Daoy (cell line): ENCODE measurements around the genes ADAP1 and CYP2W1.

DNA sequence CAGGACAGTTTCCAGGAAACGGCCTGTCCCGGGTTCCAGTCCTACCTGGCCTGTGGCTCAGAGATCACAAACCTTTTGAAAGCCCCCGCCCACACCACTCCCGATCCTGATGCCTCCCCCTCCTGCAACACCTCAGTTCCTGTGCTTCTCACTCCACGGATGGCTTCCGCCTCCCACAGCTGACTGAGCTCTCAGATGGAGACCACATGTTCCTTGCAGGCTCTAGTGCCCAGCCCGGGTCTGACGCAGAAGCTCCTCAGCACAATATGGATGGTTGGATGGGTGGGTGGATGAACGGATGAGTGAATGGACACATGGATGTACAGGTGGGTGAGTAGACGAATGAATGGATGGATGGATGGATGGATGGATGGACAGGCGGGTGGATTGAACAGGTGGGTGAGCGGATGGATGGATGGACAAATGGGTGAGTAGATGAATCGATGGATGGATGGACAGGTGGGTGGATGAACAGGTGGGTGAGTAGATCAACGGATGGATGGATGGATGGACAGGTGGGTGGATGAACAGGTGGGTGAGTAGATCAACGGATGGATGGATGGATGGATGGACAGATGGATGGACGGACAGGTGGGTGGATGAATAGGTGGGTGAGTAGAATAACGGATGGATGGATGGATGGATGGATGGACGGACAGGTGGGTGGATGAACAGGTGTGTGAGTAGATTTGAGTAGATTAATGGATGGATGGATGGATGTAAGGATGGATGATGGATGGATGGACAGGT, 92.0 kb upstream of the PDGFA start:
- RAMPAGE, long total RNA = no peak

DNA sequence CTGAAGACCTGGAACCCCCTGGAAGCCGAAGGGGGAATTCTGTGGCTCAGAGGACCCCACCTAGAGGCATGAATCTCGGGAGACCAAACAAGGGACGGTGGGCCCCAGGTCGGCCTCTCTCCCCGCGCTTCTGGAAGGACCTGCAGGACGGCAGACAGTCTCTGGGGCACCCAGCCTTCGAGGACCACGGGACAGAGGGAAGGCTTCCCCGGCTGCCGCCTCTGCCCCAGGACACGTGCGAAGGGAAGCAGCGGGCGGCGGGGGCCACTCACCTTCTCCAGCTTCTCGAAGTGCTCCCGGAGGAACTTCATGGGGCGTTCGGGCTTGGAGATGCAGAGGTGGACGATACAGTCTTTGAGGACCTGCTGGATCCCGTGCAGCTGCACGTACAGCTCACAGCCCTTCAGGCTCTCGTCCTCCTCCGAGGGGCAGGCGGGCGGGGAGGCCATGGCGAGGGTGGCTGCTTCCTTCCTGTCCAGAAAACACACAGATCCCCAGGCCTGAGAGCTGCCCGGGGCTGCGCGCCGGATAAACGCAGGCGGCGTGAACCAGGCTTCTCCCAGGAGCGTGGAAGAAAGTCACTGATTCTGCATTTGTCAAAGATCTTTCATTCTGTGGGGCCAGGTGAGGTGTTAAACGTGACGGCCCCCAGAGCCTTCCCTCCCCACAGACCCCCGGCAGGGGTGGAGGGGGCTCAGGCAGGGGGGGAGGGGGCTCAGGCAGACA, 15.3 kb upstream of the DNAAF5 start:
- RAMPAGE, long total RNA = no peak

- RAMPAGE, long total RNA = no peak
Measured at GRCh38 chr7:817195-817764, 15.0 kb upstream of the SUN1 start.

GRCh38 chr7:821486-822351, 10.6 kb upstream of the SUN1 start:
- RAMPAGE, long total RNA = no peak

DNA sequence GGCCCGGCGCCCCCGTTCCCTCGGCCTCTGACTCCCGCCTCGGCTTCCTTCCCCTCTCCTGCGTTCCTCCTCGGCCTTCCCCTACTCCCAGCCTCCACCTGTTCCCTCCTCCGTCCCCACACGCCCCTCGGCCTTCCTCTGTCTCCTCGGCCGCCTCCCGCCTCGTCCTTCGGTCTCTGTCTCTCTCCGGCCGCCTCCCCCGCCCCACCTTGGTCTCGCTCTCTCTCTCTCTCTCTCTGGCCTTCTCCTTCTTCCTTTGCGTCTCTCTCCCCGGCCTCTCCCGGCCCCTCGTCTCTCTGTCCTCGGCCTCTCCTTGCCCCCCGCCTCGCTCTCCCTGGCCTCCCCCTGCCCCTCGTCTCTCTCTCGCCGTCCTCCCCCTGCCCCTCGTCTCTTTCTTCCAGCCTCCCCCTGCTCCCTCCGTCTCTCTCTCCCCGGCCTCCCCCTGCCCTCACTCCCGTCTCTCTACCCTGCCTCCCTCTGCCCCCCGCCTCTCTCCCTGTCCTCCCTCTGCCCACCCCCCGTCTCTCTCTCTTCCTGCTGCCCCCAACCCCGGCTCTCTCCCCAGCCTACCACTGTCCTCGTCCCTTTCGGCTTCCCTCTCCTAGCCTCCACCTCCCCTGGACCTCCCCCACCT, 748 bp downstream of the GET4 start:
- RAMPAGE, long total RNA = no peak

DNA sequence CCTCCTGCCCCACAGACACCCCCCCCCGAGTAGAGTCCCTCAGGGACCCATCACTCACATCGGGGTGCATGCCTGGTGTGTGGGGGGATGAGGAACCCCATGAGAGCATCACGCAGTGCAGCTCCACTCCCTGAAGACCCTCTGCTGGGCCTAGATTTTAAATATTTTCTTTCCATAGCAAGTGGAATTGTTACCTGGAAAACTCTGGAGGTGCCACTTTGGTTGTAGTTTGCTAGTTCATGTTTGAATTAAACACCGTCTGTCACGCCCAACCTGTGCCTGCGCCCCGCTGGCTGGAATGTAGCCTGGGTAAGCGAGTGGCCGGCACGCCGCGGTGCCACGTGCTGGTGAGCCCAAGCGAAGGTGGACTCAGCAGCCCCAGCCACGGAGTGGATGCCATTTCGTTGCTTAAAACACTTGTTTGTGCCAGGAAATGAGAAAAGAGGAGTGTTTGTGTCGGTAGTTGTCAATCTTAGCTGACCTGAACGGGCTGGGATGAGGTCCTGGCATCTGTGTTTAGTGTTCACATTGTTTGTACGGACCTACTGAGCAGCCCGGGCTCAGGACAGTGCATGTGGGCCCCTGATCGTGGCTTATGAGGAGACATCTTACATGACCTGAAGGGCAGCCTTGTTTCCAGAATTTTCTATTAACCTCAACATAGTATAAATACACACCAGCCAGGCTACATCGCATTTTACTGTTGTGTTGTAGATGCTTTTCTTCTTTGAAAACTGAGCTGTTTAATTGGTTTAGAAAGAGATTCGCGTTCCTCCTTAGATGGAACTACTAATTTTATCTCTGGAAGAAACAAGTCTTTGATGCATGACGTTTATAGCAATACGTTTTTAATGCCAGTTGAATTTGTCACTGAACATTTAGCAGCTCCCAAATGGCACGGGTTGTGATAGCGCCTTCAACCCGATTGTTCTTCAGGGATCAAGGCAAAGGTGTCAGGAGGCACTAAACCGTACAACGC, 2.9 kb downstream of the GET4 start:
- RAMPAGE, long total RNA = no peak

DNA sequence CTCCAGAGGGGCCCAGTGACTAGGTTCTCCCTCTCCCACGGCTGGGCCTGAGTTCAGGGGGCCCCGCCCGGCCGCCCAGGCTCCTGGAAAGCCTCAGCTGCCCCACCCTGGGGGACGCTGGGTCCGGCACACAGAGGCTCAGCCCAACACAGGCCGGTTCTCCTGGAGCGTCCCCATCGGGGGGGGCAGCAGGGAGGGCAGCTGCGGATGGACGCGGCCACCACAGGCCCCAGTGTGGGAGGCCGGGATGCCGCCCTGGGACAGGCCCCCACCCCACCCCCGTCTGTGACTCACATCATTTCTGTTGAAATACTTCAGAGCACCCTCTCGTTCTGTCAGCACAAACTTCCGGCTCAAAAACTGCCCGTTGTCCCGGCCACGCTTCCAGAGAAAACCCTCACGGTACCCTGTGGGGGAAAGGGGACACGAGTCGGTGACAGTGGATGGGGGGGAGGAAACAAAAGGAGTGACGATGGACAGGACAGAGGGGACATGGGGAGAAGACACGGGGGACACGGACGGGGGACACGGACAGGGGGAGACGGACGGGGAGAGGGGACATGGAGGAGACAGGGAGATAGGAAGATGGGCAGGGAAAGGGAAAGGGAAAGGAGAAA, 28.5 kb downstream of the GET4 start:
- RAMPAGE, long total RNA = no peak

GRCh38 chr7:908491-909346, 32.4 kb downstream of the GET4 start:
- RAMPAGE, long total RNA = no peak

DNA sequence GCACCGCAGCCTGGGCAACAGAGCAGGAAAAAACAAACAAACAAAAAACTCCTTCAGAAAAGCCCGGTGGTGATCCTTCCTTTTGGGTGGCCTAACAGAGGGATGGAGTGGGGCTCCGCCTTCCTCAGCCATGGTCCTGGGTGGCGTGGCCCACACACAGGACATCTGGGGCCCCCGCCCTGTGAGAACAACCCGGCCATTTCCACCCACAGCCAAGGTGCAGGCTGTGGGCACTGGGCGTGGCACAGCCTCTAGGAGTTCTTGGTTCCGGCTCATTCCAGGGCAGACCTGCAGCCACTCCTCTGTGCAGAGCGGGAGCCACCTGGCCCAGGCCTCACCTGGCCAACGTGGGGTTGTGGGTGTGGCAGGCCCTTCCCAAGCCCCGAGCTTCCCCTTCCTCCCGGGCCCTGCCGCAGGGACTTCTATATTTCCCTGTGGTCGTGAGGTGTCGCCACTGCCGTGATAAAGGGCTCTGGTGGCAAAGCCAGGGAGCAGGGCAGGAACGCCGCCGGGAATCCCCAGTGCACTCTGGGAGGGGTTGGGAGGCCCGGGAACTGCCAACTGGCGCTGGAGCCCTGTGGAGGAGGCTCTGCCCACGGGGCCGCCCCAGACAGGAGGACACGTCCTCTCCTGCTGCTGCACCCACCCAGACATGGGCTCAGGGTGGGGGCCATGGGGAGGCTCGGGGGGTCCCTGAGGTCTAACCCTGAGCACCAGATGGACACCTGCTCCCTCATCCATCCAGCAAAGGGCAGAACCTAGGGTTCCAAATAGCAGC, 37.7 kb downstream of the GET4 start:
- RAMPAGE, long total RNA = no peak

DNA sequence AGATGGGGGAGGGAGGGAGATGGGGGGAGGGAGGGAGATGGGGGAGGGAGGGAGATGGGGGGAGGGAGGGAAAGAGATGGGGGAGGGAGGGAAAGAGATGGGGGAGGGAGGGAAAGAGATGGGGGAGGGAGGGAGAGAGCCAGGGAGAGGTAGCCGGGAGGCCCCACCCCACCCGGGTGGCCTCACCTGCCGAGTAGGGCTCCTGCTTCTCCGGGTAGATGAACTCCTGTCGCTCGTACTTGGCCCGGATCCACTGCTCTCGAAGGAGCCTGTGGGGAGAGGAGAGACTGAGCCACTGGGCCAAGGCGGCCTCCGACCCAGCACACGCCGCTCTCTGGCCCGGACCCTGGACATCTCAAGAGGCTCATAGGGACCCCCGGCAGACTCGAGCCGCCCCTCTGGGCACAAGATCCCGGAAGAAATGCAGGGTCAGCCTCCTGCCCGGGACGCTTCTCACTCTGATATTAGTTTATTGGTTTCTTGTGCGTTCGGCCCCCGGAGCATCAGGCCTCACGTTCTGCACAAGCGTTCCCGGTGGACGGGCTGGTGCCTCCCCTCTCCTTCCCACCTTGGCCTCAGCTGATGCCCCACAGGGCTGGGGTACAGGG, 34.6 kb downstream of the ADAP1 start:
- RAMPAGE, long total RNA = no peak

GRCh38 chr7:920390-921320, 33.8 kb downstream of the ADAP1 start:
- RAMPAGE, long total RNA = no peak

DNA sequence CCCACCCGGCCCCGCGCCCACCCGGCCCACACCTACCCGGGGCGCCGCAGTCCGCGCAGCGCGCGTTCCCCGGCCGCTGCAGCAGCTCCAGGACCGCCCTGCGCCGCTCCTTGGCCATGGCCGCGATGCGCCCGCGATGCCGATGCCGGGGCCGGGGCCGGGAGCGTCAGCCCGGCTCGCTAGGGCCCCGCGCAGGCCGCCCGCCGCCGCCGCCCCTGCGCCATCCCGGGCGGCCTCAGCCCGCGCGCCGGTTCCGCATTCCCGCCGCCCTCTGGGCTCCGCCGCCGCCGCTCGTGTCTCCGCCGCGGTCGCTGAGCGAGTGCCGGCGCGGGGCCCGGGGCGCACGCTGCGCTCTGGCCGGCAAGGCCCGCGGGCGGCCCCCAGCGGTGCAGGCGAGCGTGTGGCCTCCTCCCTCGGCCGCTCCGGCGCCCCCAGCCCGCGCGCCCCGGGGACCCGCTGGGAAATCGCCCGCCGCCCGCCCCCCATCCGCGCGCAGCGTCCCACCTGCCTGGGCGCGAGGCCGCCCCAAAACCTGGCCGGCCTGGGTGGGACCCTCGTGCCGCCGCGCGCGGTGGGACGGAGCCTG, at the start of gene ADAP1:
ADAP1 (minus strand) TSS at position 321 of the 586 bp plus-strand sequence.
- RAMPAGE, long total RNA = no peak

DNA sequence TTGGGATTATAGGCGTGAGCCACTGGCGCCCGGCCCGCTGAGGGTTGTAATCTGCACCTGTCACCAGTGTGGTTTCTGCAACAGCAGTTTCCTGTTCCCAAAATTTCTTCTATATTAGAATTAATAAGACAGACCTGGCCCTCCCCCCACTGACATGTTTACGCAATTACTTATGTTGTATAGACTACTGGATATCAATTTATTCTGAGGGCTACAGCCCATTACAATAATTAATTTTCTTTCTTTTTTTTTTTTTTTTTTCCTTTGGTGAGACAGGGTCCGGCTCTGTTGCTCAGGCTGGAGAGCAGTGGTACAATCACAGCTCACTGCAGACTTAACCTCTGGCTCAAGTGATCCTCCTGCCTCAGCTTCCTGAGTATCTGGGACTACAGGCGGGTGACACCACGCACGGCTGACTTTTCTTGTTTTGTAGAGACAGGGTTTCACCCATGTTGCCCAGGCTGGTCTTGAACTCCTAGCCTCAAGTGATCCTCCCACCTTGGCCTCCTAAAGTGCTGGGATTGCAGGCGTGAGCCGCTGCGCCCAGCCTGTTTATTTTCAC, 9.4 kb downstream of the COX19 start:
- RAMPAGE, long total RNA = no peak

DNA sequence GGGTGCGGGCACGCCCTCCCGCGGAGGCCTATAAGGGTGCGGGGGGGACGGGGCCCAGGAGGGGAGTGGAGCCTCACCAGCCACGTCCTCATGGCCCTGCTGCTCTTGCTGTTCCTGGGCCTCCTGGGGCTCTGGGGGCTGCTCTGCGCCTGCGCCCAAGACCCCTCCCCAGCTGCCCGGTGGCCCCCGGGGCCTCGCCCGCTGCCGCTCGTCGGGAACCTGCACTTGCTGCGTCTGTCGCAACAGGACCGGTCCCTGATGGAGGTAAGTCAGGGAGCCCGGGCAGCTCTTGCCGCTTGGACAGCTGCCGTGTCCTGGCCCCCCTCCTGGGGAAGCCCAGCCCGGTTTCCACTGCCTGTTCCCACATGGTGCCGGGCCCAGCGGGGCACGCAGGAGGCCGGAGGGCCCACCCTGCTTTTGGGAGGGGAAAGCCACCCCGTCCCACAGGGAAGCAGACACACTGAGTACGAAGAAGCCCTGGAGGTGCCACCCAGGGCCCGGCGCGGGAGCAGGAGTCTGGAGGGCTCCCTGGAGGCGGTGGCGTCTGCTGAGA, at the start of gene CYP2W1:
CYP2W1 (plus strand) TSS at position 60 of the 553 bp plus-strand sequence.
- RAMPAGE, long total RNA = no peak

DNA sequence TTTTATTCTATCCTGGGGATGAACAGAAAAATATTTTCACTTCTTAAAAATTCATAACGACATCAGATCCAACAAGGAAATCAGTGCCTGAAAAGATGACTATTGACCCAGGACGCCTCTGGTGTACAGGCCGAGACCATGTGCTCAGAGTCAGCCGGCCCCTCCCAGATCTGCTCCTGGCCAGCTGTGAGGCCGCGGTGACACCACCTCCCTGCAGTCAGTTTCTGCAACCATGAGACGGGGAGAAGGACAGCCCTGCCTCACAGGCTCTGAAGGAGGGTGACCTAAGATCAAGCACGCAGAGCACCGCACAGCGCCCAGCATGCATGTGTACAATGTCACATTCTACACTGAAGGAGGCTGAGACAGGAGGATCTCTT, 2.7 kb upstream of the GPER1 start:
- RAMPAGE, long total RNA = no peak

DNA sequence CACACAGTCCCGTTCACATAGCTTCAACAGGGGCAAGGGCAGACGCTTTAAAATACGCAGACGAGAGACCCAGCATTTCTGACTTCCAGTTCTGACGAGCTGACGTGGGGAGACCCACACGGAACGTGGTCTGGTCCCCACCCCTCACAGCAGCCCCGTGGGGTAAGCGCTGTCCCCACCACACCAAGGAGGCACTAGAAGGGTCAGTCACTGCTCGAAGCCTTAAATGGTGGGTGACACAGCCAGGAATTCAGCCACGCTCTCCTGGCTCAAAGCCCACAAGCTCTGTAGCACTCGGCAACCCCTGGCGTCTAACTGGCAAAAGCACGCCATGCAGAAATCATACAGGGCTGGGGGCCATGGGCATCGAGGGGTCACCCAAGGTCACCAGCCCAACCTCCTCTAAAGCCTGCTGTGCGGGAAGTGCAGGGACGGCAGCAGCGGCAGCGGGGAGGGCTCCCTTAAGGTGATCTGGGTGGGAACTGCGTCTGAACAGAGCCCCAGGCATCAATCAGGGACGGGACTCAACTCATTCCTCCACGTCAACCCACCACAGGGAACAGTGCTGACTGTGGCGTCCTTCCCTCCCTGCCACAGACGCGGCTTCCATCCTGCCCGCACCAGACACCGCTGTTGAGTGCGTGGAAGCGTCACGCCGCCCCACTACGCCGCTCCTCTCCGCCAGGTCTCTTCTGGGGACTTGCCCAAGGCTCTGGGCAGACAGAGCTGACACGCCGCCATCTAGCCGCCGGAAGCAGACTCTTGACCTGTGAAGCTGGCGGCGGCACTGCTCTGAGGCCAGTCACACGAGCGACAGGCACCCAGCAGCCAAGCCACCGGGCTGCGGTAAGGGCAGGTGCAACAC, 7.8 kb downstream of the GPER1 start:
- RAMPAGE, long total RNA = no peak

GRCh38 chr7:1096376-1096992, 8.6 kb downstream of the GPER1 start:
- RAMPAGE, long total RNA = no peak

- RAMPAGE, long total RNA = no peak
Measured at GRCh38 chr7:1224093-1224815, 8.4 kb upstream of the UNCX start.

- RAMPAGE, long total RNA = no peak
Measured at GRCh38 chr7:1230471-1230759, 2.3 kb upstream of the UNCX start.

GRCh38 chr7:1403763-1404338, 55.4 kb downstream of the MICALL2 start:
- RAMPAGE, long total RNA = no peak